Breast epithelium (tissue), 2 donors: ENCODE measurements around a stretch of chr22.

GRCh38 chr22:39426560-39426980 is 27.0 kb downstream of the TAB1 start:
- PRO-cap = no peak
- RAMPAGE, long total RNA, 2 experiments = no peak in any of the 2 experiments

GRCh38 chr22:39559511-39560047 is 11.0 kb upstream of the CACNA1I start:
- PRO-cap = no peak
- RAMPAGE, long total RNA, 2 experiments = no peak in any of the 2 experiments

GRCh38 chr22:39663692-39664132 is 93.2 kb downstream of the CACNA1I start:
- PRO-cap = no peak
- RAMPAGE, long total RNA, 2 experiments = no peak in any of the 2 experiments

DNA sequence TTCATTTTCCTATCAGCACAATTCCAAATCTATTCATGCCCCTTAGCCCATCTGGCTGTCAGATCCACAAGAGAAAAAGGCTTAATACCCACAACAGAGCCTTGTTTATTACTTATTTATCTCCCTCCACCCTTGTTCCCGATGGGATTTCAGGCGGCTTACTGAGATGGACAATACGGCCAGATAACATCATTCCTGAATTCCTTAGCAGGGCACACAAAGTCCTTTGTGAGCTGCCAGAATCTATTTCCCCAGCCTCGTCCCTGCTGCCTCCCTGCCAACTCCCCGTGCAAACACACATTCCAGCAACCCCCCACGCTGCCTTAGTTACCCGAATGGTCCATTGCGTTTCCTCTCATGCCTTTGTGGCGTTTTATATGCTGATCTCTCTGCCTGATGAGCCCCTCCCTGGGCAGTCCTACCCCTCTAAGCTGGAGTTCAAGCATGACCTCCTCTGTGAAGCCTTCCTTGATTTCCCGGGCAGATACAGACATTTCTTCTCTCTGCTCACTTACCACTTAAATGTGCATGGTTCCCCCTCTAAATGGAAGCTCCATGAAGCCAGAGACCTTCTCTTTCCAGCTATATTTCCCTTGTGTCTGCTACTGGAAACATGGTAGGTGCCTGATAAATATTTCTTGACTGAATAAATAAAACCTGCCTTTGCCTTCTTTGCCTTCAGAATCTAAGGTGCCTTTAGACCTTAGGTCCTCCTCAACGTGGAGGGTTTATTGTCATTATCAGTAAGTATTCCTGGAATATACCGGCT is 8.5 kb downstream of the TMA7B start:
- PRO-cap = no peak
- RAMPAGE, long total RNA, 2 experiments = no peak in any of the 2 experiments

- PRO-cap = no peak
- RAMPAGE, long total RNA, 2 experiments = no peak in any of the 2 experiments
Observed at GRCh38 chr22:39998354-39998716, 3.6 kb downstream of the FAM83F start.

GRCh38 chr22:40007238-40007626 is 12.5 kb downstream of the FAM83F start:
- PRO-cap = no peak
- RAMPAGE, long total RNA, 2 experiments = no peak in any of the 2 experiments

- PRO-cap = unidirectional peak, minus-strand start at chr22:40045327
- RAMPAGE, long total RNA, 2 experiments = no peak in any of the 2 experiments
Observed at GRCh38 chr22:40045075-40046017, 50.6 kb downstream of the FAM83F start.

GRCh38 chr22:40054716-40055470 is 60.1 kb downstream of the FAM83F start:
- PRO-cap = no peak
- RAMPAGE, long total RNA, 2 experiments = no peak in any of the 2 experiments

DNA sequence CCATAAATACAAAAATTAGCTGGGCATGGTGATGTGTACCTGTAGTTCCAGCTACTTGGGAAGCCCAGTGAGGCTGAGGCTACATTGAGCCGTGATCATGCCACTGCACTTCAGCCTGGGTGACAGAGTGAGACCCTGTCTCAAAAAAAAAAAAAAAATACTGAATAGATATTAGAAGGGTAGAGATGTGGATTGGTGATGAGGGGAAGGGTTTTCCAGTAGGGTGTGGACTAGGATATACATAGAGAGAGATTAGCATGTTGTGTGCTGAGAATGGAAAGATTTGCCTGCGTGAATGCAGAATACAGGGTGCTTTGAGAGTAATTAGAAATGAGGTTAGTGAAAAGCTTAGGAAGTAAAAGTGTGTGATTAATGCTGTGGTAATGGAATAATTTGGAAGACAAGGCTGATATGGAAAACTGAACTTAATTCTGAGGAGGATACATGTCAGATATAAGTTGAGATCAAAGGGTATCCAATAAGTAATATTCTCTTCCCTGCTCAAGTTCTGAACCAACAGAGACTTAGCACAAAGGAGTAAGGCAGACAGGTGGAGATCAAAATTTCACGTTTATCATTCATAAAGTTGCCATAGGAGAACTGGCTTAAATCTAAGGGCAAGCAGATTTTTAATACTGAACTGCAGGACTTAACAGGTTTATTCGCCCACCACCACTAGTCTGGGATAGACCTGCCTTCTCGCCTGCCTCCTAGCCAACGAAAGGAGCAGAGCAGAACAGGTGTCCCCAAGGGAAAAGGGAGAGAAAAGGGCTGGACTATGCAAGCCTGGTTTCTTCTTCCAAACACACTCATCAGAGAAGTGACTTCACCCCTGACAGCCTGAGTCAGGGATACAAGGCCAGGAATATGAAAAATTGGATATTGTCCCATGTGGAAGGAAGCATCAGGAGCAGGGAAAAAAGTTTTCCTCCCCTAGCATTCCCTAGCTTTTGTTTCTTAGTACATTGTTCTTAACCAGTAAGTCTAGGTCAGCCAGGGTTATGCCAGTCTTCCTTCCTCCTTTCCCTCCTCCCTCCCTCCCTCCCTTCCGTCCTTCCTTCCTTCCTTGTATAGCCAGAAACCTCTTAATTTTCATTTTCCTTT is 57.2 kb upstream of the TNRC6B start:
- PRO-cap = no peak
- RAMPAGE, long total RNA, 2 experiments = no peak in any of the 2 experiments

GRCh38 chr22:40180037-40180695 is 2.4 kb downstream of the TNRC6B start:
- PRO-cap = no peak
- RAMPAGE, long total RNA, 2 experiments = no peak in any of the 2 experiments

DNA sequence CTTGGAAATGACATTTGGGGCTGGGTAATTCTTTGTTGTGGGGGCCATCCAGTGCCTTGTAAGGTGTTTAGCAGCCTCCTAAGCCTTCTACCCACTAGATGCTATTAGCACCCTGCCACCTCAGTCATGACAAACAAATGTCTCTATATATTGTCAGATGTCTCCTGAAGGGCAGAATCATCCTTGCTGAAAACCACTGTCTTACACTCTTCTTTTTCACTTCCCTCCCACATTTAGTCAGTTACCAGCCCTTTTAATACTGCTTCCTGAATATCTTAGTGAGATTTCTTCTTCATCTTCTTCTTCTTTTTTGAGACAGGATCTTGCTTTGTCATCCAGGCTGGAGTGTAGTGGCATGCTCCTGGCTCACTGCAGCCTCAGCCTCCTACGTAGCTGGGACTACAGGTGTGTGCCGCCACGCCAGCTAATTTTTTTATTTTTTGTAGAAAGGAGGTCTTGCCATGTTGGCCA is 33.1 kb downstream of the TNRC6B start:
- PRO-cap = no peak
- RAMPAGE, long total RNA, 2 experiments = no peak in any of the 2 experiments

- PRO-cap = no peak
- RAMPAGE, long total RNA, 2 experiments = no peak in any of the 2 experiments
Observed at GRCh38 chr22:40411851-40412290, 41.5 kb downstream of the SGSM3 start.

GRCh38 chr22:40651581-40652406 is 15.3 kb upstream of the MRTFA start:
- PRO-cap = bidirectional peak, plus-strand start at chr22:40651913, minus-strand start at chr22:40651726; bidirectional peak, plus-strand start at chr22:40652272, minus-strand start at chr22:40652134
- RAMPAGE, long total RNA, 2 experiments = start-site peak on the plus strand in 1 of 2 experiments, at chr22:40651857-40651876 at its widest, 11 reads per replicate

GRCh38 chr22:40750725-40751759 is 68.1 kb downstream of the SLC25A17 start:
- PRO-cap = no peak
- RAMPAGE, long total RNA, 2 experiments = no peak in any of the 2 experiments

DNA sequence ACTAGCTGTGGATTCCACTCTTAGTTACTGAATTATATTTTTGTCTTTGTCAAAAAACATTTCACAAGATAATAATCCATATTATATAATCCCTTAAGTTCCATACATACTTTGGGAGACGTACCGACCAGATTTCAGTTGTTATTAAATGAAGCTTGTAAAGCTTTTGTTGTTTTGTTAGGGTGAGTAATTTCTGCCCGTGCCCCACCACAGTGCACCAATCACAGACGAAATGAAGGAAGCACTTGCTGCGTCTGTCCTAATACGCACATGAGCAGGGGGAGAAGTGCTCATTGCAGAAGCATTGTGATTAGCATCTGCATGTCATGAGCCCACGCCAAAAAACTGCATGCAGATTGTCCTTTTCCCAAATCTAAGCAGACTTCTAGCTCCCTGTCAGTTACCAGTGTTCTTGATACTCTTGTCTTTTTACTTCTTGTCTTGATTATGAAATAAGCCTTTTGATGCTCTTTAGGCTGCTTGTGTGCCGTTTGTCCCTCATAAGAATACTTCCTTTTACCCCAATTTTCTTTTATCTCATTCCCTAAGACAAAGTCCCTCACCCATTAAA is 15.5 kb downstream of the RBX1 start:
- PRO-cap = no peak
- RAMPAGE, long total RNA, 2 experiments = no peak in any of the 2 experiments

GRCh38 chr22:41093225-41093409 is 725 bp downstream of the EP300 start:
- PRO-cap = no peak
- RAMPAGE, long total RNA, 2 experiments = no peak in any of the 2 experiments

GRCh38 chr22:41103093-41103657 is 10.8 kb downstream of the EP300 start:
- PRO-cap = no peak
- RAMPAGE, long total RNA, 2 experiments = no peak in any of the 2 experiments

- PRO-cap = no peak
- RAMPAGE, long total RNA, 2 experiments = no peak in any of the 2 experiments
Observed at GRCh38 chr22:41176770-41177629, 28.1 kb upstream of the L3MBTL2 start.

DNA sequence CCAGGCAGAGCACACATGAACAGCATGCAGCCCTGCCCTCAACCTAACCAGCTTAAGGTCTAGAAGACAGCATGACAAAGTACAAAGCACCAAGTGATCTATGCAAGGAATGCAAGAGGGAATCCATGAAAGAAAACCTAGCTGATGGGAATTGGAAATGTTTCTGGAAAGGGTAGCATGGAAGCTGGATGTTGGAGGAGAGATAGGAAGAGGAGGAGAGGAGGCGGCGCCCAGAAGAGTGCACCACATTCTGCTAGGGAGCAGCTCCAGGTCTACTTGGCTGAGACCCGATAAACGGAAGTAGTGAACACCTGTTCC is 23.7 kb upstream of the L3MBTL2 start:
- PRO-cap = no peak
- RAMPAGE, long total RNA, 2 experiments = no peak in any of the 2 experiments

- PRO-cap = no peak
- RAMPAGE, long total RNA, 2 experiments = no peak in any of the 2 experiments
Observed at GRCh38 chr22:41184606-41185063, 20.5 kb upstream of the L3MBTL2 start.